ENCODE results near the gene TMEM174.

GRCh38 chr5:71470181-71470635 lies 14.8 kb downstream of the BDP1 start:
- PRO-cap, 2 experiments = no peak in any of the 2 experiments

DNA sequence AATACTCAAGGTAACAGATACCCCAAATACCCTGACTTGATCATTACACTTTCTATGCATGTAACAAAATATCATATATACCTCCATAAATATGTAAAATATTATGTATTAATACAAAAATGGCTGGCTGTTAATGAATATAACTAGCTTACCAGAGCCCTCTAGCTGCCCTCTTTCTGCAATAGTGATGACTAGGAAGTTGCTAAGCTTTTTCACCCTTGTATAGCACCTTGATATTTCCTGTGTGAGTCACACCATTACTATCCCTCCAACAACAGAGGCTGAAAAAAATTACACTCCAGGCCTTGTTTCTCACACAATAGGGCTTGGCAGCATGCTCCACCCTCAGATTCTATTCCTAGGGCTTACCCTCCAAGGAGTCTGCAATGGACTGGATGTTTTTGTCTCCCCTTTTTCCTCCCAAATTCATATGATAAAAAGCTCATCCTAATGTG lies 184.8 kb upstream of the MAP1B start:
- PRO-cap, 2 experiments = no peak in any of the 2 experiments

- PRO-cap, 2 experiments = no peak in any of the 2 experiments
Observed at GRCh38 chr5:71938589-71939366, 168.5 kb upstream of the MAP1B start.

DNA sequence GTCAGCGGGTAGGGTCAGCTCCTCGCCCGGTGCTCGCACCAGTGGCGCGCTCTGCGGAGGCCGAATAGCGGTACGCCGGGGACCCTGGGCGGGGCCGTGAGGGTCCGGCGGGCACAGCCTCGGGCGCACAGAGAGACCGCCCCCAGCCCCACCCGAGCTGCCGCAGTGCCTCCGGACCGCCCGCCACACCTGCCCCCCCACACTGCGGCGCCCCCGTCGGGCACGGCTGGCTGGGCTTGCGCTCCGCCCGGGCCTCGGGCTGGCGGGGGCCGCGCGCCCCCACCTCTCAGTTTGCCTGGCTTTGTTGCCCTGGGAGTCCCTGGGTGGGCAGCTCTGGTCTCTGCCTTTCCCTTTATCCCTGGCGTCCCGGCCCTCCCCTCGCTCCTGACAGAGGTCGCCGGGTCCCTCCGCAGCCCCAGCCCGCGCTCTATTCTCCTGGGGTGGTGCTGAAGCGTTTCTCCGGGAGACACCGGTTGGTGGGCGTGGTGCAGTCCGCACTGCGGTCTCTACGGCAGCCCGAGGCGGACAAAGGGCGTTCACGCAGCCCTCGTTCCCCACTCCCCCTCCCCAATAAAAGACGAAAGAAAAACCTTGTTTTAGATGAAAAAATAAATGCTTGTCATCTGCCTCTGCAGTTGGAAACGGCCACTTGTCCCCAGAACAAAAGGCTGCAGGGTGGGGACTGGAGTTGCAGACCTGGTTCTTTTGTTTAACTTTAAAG lies 1.4 kb downstream of the MAP1B start:
- PRO-cap, 2 experiments = peak in 2 of 2 experiments; most common plus-strand start position 465 of the sequence (in 1); most common minus-strand start position 429 of the sequence (in 1)

DNA sequence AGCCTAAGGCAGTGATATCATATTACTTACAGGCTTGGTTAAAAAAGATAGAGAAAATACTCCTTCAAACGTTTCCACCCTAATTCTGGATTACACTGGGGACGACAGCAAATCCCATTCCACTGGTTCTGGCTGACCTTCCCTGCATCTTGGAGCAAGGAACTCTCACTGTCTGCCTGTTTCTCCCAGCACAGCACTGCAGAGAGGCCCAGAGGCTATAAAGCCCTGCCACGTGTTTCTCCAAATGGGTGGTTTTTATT lies 34.4 kb downstream of the MAP1B start:
- PRO-cap, 2 experiments = no peak in any of the 2 experiments

DNA sequence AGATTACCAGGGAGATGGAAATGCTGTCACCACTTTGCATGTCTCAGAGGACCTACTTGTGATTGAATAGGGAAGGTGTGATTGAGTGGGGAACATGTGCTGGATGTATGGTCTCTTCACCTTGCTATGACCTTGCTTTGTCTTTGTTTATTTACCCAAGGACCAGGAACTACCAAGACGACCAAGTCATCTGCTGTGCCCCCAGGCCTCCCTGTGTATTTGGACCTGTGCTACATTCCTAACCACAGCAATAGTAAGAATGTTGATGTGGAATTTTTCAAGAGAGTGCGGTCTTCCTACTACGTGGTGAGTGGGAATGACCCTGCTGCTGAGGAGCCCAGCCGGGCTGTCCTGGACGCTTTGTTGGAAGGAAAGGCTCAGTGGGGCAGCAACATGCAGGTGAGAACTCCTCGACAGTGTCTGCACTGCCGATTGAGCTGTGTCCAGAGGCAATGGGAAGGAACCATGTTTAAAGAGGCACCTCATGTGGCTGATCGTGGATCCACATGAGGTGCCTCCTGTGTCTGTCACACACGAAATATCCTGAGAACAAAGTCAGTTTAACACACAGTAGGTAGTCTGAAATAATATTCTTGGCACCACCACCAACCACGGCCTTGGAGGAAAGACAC lies 96.2 kb downstream of the MAP1B start:
- PRO-cap, 2 experiments = no peak in any of the 2 experiments

DNA sequence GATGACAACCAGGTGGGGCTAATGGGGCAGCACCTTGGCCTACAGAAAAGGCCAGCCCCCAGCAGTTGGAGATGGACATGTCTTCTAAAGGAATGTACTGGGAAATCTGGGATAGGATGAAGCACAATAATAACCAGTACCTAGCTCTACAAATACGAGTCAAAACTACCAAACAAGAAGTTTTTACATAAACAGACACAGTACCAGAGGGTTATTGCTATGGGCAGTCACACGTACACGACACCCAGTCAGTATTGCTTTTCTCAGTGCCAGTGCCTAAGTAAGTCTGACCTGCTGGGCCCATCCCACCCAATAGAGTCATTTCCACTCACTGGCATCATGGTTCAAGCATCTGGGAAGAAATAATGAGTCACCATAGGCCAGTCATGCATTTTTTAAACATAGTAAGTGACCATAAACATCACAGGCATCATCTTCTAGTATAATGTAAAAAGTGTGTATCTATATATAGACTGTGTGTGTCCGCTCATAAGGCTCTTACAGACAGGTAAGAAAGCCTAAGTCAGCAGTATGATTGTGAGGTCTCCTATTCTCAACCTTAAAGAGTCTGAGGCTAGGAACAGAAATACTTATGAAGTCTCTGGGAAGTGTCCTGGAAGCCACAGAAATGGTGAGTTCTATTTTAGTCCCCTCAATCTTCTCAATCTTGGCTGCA lies 65.4 kb downstream of the ZNF366 start:
- PRO-cap, 2 experiments = no peak in any of the 2 experiments

DNA sequence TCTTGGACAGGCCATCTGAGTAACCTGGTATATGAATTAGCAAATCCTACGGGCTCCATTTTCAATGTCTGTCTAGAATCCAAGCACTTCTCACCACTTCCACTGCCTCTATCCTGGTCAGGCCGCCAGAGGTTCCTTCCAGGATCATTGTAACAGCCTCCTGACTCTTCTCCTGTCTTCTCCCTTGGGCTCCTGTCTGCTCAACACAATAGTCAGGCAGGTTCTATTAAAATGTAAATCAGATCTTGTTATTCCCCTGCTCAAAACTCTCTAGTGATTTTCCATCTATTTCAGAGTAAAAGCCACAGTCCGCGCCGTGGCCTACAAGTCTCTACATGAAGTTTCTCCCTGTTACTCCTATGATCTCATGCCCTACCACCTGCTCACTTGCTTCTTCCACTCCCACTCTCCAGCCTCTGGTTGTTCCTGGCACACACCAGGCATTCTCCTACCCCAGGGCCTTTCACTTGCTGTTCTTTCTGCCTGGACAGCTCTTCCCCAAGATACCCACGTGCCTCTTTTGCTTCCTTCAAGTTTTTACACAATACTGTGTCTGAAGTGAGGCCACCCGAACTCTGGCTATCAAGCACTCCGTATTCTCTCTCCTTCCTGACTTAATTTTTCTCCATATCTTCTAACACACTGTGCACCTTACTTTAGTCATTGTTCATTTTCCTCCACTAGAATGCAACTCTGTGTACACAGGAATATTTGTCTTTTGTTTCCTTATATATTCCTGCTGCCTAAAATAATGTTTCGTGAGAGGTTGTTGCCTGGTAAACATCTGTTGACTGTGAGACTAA lies 21.6 kb downstream of the ZNF366 start:
- PRO-cap, 2 experiments = peak in 1 of 2 experiments; most common minus-strand start position 577 of the sequence (in 1)

DNA sequence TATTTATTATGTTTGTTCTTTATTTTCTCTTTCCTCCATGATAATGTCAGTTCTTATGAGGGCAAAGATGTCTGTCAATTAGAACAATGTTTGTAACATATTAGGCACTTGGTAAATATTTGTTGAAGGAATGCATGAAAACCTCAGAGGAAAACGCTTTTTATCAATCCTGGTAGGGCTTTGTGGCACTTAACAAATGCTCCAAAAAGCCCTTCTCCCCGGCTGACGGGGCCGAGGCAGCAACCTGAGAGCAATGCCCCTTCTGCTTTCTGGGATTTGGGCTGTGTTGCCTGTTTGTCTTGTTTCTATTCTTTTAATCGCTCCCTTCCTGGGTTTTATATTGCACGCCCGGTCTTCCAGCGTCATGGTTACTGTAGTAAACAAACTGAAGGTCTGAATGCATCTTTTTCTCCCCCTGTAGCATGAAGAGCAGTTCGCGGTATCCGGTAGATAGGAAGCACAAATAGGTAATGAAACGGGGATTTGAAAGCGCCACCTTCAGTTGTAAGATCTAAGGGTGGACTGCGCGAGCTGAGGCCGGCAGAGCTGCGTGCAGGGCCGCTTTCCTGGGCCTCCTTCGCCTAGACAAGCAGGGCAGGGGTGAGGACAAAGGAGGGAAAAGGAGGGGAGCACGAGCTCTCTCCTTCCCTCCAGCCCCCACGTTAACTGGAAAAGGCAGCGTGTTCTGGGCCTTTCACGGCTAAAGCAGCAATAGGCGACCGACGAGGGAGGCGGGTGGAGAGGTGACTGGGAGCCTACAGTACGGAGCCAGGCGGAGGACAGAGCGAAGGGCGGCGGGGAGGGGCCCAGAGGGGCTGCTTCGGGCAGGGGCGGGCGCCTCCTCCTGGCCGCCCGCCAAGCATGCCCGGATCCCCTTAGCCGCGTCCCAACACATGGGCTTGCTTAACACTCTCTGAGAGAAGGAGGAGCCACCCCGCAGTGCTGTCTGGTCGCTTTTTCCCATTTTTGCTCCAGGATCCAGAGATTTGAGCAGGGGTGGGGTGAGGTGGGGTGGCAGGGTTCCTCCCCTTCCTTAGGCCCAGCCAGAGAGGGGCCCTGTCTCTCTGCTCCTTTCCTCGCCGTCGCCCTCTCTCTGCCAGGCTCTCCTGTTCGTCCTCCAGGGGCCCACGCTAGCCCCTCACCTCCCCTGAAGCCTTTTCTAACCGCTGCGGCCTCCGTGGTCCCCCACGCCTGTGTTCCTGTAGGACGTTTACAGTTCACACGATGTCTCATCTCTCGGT lies 49.4 kb upstream of the ZNF366 start:
- PRO-cap, 2 experiments = peak in 2 of 2 experiments; most common plus-strand start position 501 of the sequence (in 1); most common minus-strand start position 749 of the sequence (in 2)

- PRO-cap, 2 experiments = no peak in any of the 2 experiments
Observed at GRCh38 chr5:72827662-72828385, 11.4 kb downstream of the TNPO1 start.

DNA sequence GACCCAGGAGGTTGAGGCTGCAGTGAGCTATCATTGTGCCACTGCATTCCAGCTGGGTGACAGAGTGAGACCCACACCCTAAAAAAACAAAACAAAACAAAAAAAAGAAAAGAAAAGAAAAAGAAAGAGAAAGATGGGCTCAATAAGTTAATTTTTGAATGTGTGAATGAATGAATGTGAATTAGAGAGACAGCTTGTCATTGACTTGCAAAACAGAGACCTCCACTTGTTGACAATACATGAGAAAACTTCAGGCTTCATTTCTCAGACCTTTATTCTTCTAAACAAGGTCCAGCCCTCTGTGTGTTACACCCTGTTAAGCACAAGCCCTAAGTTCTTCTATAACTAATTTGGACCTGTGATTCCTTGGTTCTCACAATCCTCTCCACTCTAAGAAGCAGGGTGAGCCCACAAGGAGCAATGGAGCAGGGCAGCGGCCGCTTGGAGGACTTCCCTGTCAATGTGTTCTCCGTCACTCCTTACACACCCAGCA lies at the start of gene TMEM174:
Gene TMEM174, plus strand, starts transcription at position 370 of the 493 bp plus-strand sequence.
- PRO-cap, 2 experiments = no peak in any of the 2 experiments

DNA sequence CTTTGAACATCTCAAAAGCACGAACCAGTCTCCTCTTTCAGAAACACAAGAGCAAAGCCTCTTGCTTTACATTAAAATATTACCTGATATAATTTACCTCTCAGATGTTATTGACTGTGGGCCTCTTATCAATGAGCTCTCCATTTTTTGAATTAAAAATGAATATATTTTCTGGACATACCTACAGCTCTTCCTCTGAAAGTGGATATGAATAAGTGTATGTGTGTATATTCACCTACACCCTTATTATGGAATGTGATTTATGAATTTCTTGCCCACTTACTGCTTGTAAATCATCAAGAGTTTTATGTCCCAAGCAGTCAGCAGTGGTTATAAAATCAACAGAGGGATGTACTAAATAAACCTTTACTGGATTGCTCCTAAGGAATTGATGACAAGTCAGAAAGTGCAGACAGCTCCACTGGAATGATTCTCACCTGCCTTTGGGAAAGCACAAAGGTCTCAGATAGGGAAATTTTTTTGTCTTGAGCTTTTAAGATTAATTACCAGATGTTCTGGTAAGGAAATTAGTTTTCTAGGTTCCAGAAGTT lies 9.2 kb downstream of the TMEM174 start:
- PRO-cap, 2 experiments = no peak in any of the 2 experiments

DNA sequence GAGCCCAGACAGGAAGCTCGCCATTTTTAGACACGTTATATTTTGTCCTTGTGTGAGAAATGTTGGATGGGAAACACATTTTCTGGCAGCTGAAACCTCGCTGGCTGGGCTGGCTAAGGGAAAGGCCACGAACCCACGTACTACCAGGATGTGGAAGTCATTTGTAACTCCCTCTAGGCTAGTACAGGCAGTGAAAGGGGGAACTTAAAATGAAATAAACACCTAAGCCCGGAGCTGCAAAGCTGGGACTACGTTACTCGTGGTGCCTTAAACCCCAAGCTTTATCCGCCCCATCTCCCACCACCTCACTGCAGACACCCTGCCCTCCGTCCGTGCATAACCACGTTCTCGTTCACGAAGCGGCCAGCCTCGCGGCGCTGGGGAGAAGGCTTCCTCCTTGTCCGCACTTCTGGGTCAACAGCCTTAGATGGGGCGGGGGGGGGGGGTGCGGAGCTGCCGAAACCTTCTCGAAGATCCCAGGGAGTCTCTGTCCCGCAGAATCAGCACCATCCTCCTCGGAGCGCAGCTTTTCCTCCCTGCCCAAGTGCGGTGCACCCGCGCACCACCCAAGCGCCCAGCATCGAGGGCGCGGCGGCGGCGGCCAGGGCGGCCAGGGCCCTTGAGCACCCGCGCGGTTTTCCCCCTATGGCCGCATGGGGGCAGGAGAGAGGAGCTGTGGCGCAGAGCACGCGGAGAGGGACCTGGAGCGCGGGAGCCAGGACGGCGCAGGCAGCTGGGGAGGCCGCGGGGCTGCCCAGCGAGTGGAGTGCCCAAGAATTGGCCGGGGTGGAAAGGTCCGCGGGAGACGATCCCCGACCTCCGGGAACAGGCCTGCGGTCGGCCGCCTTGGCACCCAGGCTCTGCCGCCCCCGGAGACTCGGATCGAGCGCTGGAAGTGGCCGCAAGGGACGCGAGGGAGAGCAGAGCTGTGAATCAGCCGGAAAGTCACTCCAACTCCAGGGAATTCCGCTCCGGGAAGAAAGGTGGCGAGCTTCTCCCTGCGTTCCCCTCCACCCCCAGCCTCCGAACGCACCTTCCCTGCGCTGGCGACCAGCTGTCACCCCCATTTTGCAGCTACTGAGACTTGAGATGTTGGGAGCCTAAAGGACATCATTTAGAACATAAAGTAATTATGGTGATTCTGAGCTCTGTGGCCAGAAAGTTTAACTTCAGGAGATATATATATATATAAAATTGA lies 43.0 kb downstream of the TMEM174 start:
- PRO-cap, 2 experiments = no peak in any of the 2 experiments

GRCh38 chr5:73246734-73247078 lies 73.7 kb downstream of the TMEM174 start:
- PRO-cap, 2 experiments = peak in 1 of 2 experiments; most common plus-strand start chr5:73246872 (in 1)

- PRO-cap, 2 experiments = no peak in any of the 2 experiments
Observed at GRCh38 chr5:73502048-73502434, 3.8 kb downstream of the BTF3 start.

GRCh38 chr5:73749666-73750649 lies 124.0 kb downstream of the ARHGEF28 start:
- PRO-cap, 2 experiments = no peak in any of the 2 experiments

- PRO-cap, 2 experiments = no peak in any of the 2 experiments
Observed at GRCh38 chr5:73918684-73919010, 292.7 kb downstream of the ARHGEF28 start.

GRCh38 chr5:74102852-74103643 lies 477.1 kb downstream of the ARHGEF28 start:
- PRO-cap, 2 experiments = no peak in any of the 2 experiments

GRCh38 chr5:74149510-74149817 lies 491.1 kb downstream of the ENC1 start:
- PRO-cap, 2 experiments = no peak in any of the 2 experiments

DNA sequence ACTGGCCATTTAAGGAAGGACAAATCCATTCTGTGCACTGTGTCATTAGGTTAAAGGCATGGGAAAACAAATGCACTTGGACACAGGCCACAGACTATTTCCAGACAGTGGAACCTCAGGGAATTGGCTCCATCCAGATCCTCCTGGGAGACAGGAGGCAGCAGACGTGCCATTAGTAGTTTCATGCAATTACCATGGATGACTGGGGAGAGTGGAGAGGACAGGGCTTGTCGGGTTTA lies 454.9 kb downstream of the ENC1 start:
- PRO-cap, 2 experiments = no peak in any of the 2 experiments